ENCODE measurements around the gene HSD11B1.

- PRO-cap, 3 experiments: no peak in any of the 3 experiments
- RRBS: 32% methylated on average over 2 of the region's 2 CpGs
Observed at GRCh38 chr1:209421333-209421596, 162.2 kb upstream of the CAMK1G start.

DNA sequence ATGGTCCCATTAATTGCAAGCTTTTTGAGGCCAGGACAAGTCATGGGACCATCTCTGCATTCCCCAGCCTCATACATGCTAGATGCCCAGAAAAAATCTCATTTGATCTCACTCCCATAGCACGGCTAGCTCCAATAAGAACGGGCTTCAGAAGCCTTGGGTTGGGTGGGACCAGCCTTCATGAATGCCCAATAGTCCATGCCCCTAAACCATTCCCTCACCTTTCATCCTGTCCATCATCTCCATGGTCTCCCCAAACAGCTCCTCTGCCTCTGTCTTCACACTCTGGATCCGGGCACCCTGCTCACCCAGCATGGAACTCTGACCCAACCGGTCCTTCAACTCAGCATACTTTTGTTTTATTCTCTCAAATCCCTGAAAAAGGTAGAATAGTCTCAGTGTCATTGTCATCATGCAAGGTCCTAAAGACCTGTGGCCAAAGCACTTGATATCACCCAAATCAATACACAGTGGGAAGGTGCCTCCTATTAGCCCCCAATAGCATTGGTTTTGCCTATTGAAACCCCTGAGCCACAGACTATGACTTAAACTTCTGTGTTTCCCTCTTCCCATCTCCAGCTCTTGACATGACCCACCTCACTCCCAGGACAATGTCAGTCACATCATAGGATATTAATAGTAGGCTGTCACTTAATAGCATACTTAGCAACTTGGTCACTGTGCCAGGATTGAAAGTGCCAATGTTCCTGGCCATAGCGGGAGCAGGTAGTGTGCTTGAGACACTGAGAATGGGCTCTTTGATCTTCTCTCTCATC is 32.9 kb downstream of the CAMK1G start:
- PRO-cap, 3 experiments: no peak in any of the 3 experiments
- RRBS: no CpG with 5 or more reads among the region's 5 CpGs

- PRO-cap, 3 experiments: no peak in any of the 3 experiments
- RRBS: no CpG with 5 or more reads among the region's 5 CpGs
Observed at GRCh38 chr1:209641742-209642292, 10.4 kb downstream of the LAMB3 start.

GRCh38 chr1:209650374-209650762 is 1.9 kb downstream of the LAMB3 start:
- PRO-cap, 3 experiments: no peak in any of the 3 experiments
- RRBS: no CpG with 5 or more reads among the region's 3 CpGs

DNA sequence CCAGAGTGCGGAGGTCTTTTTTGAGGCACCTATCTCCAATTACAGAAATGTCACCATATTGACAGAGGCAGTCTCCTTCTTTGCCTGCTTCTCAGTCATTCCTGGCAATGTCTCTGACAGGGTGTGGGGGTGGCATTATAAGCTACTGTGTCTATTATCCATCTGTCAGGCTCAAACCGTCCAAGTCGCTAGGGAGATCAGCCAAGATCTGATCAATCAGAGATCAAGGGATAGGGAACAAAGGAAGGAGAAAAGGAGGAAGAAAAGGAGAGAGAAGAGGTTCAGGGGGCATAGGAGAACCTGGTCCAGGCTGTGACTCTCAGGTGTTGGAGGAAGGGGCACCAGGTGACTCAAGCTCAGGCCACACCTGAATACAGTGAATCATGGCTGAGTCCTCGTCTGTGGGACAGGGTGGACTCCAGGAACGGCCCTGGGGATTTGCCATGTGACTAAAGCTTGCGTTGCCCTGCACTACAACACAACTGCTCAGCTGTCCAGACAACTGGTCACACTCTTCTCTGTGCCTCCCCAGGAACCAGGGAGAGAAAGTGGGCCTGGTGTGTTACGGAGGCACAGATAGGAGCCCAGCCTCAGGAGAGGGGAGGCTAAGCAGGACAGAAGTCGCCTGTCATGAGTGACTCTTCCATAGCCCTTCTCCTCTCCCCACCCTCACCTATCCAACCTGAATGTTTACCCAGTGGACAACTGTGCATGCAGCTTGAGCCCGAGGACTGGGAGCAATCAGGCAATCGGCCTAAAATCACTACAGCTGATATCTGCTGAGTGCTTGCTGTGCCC is 3.6 kb upstream of the LAMB3 start:
- PRO-cap, 3 experiments: no peak in any of the 3 experiments
- RRBS: no CpG with 5 or more reads among the region's 10 CpGs

DNA sequence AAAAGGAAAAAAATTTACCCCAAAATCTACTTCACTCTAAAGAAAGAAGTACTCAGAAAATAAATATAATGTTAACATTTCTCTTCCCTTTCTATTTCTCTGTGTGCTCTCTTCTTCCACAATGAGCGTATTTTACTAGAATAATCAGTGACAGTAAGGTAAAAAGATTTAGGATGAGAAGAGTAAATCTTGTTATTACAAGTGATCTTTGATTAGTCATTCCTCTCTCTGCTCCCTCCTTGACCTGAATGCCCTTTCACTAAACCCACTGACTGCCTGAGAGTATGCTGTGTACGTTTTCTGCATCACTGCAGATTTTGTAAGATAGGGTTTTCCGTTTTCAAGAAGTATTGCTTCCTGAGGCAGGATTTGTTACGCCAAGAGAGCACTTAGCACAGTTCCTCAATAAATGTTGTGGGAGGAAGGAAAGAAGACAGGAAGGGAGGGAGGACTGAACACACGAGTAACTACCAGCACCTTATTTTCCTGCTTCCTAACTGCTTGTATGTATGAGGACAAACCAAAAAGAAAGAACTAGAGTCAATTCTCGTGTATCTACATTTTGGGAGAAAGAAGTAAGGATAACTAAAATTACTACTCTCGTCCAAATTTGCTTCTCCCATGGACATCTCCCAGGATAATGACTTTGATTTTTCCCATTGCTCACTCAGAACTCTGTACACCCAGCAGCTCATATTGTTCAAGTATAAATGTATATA is 7.7 kb upstream of the LAMB3 start:
- PRO-cap, 3 experiments: no peak in any of the 3 experiments
- RRBS: no CpG with 5 or more reads among the region's 7 CpGs

- PRO-cap, 3 experiments: no peak in any of the 3 experiments
- RRBS: no CpG with 5 or more reads among the region's 3 CpGs
Observed at GRCh38 chr1:209676581-209677157, 1.5 kb downstream of the G0S2 start.

- PRO-cap, 3 experiments: peak in 2 of 3 experiments; most common plus-strand start chr1:209704848 (in 2)
- RRBS: no CpG with 5 or more reads among the region's 7 CpGs
Observed at GRCh38 chr1:209704584-209705033, at the start of gene HSD11B1. Gene HSD11B1 (plus strand): TSS chr1:209704846.

DNA sequence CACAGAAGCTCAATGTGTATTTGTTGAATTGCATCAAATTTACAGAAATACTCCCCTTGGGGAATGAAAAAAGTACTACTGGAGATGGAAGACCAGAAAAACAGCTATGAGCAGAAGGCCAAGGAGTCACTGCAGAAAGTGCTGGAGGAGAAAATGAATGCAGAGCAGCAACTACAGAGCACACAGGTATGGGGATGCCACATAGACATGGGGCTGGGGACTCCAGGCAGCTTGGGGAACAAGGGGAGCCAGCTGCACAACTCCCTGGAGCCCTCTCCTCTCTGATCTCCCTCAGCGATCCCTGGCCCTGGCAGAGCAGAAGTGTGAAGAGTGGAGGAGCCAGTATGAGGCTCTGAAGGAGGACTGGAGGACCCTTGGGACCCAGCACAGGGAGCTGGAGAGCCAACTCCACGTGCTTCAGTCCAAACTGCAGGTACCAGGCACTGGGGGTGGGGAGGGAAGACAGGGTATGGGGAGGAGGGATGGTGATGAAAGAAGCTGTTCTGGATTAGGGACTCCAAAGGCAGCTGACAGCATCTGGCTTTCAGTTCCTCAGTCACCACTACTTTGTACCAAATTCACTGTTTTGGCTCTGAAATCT is 9.0 kb downstream of the C1orf74 start:
- PRO-cap, 3 experiments: no peak in any of the 3 experiments
- RRBS: no CpG with 5 or more reads among the region's 2 CpGs

- PRO-cap, 3 experiments: no peak in any of the 3 experiments
- RRBS: no CpG with 5 or more reads among the region's 1 CpG
Observed at GRCh38 chr1:209791772-209792277, 7.5 kb upstream of the C1orf74 start.

GRCh38 chr1:210251039-210252352 is 18.9 kb downstream of the SERTAD4 start:
- PRO-cap, 3 experiments: no peak in any of the 3 experiments
- RRBS: 3% methylated on average over 15 of the region's 90 CpGs

DNA sequence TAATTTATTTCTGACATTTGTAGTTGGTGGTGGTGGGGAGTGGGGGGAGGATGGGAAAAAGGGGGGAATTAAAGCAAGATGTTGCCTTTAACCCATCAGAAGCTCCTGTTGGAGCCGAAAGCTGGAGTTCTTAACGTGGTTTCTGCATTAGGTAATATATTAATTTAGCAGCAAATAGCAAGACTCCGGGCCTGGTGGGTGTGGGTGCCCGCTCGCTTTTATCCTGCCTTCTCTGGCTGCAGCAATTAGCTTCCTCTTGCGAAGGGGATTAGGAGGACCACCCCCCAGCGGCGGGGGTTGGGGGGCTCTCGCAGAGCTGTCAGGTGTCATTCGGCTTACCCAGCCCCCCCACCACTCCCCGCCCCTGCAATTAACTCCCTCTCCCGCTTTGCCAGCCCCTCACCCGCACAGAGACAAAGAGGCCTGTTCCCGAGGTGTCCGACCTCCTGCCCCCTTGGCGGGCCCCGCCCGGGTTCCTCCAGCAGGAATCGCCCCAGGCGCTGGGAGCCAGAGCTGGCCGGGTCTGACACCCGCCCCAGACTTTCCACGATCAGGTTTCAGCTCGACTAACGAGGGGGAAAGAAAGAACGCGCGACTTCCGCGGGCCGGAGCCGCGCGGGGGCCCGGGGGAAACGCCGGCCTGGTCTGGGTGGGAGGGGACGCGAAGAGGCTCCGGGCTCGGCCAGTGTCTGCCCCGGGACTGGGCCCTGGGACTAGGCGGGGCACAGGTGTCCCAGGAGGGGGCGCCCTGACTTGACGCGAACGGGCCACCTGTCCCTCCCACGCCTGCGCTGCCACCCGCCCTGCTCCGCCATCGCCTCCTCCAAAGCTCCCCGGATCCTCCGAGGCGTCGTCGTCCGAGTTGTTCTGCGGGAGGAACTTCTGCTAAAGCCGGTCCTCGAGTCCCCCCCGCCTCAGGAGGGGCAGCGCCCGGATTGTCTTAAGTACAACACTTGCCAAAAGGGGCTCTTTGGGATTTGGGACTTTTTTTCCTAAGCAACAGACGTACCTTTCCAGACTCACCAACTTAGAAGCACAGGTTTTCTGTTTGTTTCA is 36.4 kb upstream of the HHAT start:
- PRO-cap, 3 experiments: peak in 3 of 3 experiments; most common plus-strand start position 579 of the sequence (in 2); most common minus-strand start position 702 of the sequence (in 3)
- RRBS: 2% methylated on average over 27 of the region's 65 CpGs

GRCh38 chr1:210374393-210374792 is 45.7 kb downstream of the HHAT start:
- PRO-cap, 3 experiments: no peak in any of the 3 experiments
- RRBS: no CpG with 5 or more reads among the region's 5 CpGs

- PRO-cap, 3 experiments: no peak in any of the 3 experiments
- RRBS: no CpG with 5 or more reads among the region's 8 CpGs
Observed at GRCh38 chr1:210446449-210446838, 117.7 kb downstream of the HHAT start.

GRCh38 chr1:210587705-210588336 is 259.1 kb downstream of the HHAT start:
- PRO-cap, 3 experiments: no peak in any of the 3 experiments
- RRBS: no CpG with 5 or more reads among the region's 8 CpGs

DNA sequence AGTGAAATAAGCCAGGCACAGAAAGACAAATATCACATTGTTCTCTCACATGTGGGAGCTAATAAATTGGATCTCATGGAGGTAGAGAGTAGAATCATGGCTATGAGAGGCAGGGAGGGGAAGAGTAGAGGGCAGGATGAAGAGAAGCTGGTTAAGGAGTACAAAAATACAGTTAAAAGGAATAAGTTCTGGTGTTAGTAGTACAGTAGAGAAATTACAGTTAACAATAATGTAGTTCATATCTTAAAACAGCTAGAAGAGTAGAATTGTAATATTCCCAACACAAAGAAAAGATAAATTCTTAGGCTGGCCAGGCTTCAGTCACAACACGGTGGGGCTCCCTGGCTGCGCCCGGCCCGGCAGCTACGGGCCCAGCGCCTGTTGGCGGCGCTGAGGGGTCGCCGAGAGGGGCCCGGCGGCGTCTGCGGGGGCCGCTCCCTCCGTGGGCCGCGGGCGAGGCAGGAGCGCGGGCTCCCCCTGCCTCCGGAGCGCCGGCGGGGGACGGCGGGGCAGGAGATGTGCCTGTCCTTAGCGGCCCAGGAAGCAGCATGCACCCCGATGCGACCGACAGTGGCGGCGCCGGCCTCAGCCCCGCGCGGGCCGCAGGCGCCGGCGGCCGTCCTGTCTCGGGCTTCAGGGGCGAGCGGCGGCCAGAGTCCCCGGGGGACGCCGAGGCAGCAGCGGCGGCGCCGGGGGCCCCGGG is 75.8 kb downstream of the RD3 start:
- PRO-cap, 3 experiments: peak in 1 of 3 experiments; most common plus-strand start position 486 of the sequence (in 1)
- RRBS: 9% methylated on average over 9 of the region's 54 CpGs

DNA sequence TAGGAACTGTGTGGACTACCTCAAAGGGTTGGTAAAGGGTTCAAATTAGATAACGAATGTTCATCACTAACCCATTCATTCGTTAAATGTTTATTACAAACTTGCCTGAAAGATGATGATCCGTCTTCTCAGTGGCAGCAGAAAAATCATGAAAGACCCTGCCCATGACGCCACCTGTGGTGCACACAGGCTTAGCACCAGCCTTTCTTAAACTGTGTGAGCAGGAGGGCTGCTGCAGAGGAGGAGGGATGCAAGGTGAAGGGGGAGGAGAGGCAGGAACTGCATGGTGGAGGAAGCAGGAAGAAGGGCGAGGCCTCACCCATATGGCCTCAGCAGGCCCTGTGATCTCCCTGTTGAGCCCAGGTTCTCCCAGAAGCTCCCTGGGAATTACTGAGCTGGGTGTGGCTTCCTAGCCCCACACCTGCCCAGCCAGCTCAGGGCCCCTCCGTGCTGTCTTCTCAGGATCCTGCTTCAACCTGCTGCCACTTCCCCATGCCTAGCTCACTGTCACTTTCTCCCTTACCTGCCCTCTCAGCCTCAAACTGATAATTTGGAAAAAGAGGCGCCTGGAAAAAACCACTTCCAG is 25.1 kb upstream of the RD3 start:
- PRO-cap, 3 experiments: no peak in any of the 3 experiments
- RRBS: no CpG with 5 or more reads among the region's 7 CpGs

GRCh38 chr1:211548538-211549518 is 30.1 kb downstream of the SLC30A1 start:
- PRO-cap, 3 experiments: no peak in any of the 3 experiments
- RRBS: no CpG with 5 or more reads among the region's 9 CpGs

DNA sequence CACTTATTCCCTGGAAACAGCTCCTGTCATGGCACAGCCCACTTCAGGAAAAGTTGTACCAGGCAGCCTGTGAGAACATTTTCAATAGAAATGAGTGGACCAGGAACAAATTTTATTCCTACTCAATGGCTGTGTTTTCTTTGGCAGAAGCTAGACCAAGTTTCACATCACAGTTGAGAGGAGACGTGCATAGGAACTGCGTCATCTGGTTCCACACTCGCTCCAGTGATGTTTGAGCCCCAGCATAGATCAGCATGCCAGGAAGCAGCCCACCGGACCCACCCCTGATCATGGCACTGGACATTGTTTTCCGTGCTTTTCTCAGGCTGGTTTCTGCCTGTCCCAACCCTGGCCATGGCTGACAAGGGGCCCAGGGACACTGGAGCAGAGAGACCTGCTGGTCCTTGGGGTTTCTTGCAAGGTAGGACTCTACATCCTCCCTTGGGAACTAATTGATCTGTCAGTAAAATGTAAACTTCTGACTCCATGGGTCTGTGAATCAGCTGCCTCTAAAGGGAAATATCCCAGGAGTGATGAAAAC is 35.9 kb downstream of the NEK2 start:
- PRO-cap, 3 experiments: no peak in any of the 3 experiments
- RRBS: no CpG with 5 or more reads among the region's 5 CpGs

GRCh38 chr1:211742727-211743463 is 67.5 kb upstream of the NEK2 start:
- PRO-cap, 3 experiments: no peak in any of the 3 experiments
- RRBS: no CpG with 5 or more reads among the region's 3 CpGs